GM12891 (cell line): ENCODE measurements around a stretch of chr7.

GRCh38 chr7:1542191-1542649 lies 11.7 kb downstream of the MAFK start:
- RRBS, result 90% methylated on average over 13 of the region's 20 CpGs

GRCh38 chr7:1548452-1548964 lies 7.5 kb downstream of the TMEM184A start:
- RRBS, result no CpG with 5 or more reads among the region's 22 CpGs

GRCh38 chr7:1862191-1863000 lies 192.3 kb downstream of the ELFN1 start:
- RRBS, result no CpG with 5 or more reads among the region's 17 CpGs

DNA sequence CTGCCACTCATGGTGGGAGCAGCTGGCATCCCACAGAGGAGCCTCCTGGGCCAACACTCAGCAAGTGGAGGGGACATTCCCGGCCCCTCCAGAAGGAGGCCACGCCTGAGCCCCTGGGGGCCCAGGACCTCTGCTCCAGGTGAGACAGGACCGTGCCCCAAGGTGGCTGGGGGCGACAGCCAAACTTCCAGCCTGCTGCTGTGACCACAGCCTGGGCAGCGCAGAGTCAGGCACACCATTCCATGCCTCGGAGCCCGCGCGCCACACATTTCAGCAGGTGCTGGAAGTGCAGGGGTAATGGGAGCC lies 272.1 kb downstream of the ELFN1 start:
- RRBS, result no CpG with 5 or more reads among the region's 9 CpGs

GRCh38 chr7:2014433-2014816 lies 218.3 kb downstream of the MAD1L1 start:
- RRBS, result 96% methylated on average over 5 of the region's 26 CpGs

GRCh38 chr7:2019342-2020495 lies 213.0 kb downstream of the MAD1L1 start:
- RRBS, result 23% methylated on average over 13 of the region's 61 CpGs

GRCh38 chr7:2037256-2037896 lies 195.4 kb downstream of the MAD1L1 start:
- RRBS, result no CpG with 5 or more reads among the region's 19 CpGs

- RRBS, result no CpG with 5 or more reads among the region's 14 CpGs
Observed at GRCh38 chr7:2116080-2116493, 116.7 kb downstream of the MAD1L1 start.

GRCh38 chr7:2120206-2120928 lies 112.4 kb downstream of the MAD1L1 start:
- RRBS, result no CpG with 5 or more reads among the region's 23 CpGs

DNA sequence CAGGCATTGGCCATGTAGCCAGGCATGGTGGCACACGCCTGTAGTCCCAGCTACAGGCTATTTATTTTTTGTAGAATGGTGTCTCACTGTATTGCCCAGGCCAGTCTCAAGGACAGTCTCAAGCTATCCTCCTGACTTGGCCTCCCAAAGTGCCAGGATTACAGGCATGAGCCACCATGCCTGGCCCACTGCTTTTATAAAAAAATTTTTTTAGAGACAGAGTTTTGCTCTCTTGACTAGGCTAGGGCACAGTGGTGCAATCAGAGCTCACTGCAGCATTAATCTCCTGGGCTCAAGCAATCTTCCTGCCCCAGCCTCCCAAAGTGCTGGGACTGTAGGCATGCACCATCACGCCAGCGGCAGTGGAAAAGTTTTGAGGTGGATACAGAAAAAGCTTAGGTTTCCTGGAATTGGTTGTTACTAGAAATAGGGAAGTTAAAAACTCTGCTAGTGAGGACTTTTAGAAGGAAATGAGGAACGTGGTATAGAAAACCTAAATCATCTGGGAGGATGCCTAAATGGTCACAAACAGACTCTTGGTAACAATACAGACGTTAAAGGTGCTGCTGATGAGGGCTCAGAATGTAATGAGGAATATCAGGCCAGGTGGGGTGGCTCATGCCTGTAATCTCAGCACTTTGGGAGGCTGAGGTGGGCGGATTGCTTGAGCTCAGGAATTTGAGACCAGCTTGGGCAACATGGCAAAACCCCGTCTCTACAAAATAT lies 10.9 kb upstream of the SNX8 start:
- RRBS, result no CpG with 5 or more reads among the region's 7 CpGs

GRCh38 chr7:2372483-2372947 lies 17.9 kb downstream of the EIF3B start:
- RRBS, result no CpG with 5 or more reads among the region's 12 CpGs

GRCh38 chr7:2410413-2410921 lies 7.1 kb downstream of the CHST12 start:
- RRBS, result no CpG with 5 or more reads among the region's 10 CpGs

GRCh38 chr7:2469437-2469853 lies 6.8 kb downstream of the GRIFIN start:
- RRBS, result no CpG with 5 or more reads among the region's 6 CpGs

GRCh38 chr7:2507487-2507775 lies 12.1 kb upstream of the LFNG start:
- RRBS, result no CpG with 5 or more reads among the region's 12 CpGs

DNA sequence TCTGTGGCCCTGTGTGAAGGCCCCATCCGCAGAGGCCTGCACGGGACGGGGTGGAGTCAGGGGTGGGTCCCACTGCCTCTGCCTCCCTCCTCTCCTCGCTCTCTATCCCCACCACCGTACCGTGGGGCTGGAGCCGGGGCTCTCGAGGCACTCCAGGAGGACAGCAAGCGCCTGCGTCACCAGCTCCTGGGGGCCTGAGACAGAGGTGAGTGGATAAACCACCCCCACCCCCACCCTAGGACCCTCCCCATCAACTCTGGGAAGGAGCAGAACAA lies 14.5 kb downstream of the BRAT1 start:
- RRBS, result no CpG with 5 or more reads among the region's 10 CpGs

DNA sequence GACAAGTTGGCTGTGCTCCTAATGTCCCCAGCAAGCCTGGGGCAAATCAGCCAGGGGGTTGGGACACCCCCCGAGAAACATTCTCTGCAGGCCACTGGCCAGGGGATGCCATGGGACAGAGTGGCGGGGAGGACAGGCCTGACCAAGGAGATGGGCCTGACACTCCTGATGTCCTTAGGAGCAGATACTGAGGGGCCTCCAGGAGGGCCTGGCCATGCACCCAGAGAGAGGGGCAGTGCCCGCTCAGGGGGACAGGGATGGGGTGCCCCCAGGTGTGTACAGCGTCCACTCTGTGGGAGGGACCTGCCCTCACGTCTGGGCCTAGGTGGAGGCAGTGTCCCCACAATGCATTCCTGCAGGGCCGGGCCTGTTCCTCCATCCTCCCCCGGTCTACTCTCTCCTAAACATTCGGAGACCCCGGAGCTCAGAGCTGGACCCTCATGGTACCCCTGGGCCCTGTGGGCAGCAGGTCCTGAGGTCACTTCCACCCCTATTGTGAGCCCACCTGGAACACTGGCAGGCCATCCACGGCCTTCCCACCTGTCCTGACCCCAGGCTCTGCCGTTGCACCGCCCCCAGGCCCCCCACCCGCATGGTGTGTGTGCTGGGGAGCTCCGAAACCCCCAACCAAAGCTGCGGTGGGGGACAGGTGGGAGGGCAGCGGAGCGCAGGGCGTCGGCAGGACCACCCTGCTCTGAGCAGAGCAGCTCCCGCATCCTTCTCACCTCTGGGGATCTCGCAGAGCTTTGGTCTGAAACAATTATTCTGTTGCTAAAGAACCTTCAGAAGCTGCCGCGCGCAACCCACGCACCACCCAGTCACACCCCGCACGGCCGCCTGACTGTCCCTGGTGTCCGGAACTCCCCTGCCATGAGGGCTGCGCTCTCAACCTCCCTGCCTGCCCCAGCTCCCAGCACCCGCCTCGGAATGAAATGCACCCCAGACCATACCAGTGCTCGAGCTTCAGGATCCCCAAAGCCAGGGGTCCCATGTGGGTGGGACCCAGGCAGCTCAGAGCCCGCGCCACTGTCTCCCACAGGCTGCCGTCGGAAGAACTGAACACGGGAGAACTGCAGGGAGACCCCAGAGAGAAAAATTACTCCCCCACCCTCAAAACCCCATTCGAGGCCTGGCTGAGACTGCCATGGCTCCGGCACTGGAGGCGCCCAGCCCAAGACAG lies 12.7 kb downstream of the BRAT1 start:
- RRBS, result 97% methylated on average over 2 of the region's 41 CpGs

DNA sequence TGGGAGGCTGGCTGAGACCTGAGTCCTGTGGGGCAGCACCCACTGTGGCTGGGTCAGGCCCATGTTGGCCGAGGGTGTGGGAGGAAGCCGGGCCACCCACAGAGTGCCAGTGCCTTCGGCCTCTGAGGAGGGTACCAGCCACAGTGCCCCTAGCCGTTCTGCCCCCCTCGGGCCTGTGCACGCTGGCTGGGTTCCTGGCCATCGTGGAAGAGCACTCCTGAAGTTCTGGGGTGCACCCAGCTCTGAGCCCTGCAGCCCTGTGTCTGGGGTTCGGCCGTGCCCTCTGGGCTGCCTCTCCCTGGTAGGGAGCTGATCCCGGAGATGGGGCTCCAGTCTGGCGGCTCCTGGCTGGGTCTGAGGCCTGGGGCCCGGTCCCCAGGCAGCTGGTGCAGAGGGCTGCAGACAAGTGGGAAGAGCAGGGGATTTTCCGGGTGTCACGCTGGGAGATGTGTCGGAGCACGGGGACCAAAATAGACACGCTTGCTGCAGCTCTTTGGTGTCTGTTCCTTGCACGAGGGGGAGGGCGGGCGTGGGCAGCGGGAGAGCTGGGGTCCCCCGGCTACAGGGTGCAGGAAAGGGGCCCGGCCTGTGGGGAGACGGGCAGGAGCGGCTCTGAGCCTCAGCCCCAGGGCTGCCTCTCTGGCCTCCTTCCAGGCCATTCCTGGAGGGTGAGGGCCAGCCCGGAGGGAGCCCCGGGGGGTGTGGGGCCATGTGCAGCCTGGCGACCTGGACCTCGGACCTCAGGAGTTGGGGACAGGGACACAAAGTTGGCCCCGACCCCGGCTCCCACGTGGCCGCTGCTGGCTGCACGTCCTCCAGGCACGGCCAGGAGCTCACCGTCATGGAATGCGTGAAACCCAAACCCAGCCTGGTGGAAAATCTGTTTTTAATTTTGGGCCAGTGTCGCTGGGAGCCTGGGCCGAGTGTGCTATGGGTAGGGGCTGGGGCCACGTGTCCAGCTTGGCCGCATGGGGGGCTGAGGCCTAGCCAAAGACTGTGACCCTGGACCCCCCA lies 6.4 kb downstream of the TTYH3 start:
- RRBS, result 90% methylated on average over 8 of the region's 41 CpGs

DNA sequence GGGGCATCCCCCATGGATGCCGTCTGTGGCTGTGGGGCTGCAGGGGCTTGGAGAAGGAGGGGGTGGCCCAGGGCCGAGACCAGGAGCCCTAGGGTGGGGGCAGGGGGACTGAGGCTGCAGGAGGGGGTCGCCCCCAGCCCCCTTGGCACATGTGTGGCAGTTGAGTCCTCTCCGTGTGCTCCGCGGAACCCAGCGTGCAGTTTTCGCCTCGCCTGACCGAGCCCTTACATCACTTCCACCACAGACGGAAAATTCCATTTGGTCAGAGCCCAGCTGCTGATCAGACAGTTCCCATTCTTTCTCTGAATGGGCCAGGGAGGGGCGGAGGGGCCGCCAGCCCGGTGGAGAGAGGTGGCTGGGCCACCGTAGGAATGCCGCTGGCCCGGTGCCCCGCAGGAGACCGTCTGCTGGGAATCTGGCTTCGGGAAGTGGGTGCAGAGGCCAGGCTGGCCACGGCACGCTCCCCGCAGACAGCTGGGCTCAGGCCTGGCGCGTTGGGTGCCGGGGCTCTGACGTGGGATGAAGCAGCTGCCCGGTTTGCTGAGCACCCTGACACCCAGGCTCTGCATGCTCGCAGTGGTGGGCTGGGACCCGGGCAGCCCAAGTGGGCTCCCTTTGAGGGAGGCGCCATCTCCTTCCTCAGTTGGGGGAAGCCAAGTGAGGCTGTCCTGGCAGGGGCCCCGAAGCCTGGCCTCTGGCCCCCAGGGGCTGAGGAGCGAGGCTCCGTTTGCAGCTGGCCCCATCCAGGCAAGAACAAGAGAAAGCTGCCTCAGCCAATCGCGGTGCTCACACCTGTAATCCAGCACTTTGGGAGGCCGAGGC lies 9.8 kb downstream of the TTYH3 start:
- RRBS, result 8% methylated on average over 5 of the region's 37 CpGs

- RRBS, result 80% methylated on average over 4 of the region's 14 CpGs
Observed at GRCh38 chr7:2659297-2659786, 27.6 kb downstream of the TTYH3 start.

- RRBS, result 97% methylated on average over 3 of the region's 13 CpGs
Observed at GRCh38 chr7:2662603-2662972, 25.4 kb upstream of the AMZ1 start.